Measurements from ENCODE around the gene CDK15.

DNA sequence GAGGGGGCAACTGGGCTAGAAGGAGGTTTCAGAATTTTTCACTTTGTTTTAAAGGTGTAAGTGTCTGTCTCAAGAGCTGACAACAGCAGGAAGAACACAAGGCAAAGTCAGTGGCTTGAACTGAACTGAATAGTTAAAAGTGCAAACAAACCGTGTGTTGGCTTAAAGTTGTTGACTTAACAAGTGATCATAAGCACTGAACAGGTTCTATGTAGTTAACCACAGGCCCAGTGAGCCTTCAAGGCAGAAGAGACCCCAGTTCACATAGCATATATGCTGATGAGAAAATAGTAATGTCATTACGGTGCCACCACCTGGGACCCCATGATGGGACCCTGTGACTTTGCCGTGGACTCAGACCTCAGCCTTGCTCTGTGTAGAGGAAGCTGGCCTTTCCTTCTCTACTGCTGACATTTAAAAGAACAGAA, 69.9 kb upstream of the BZW1 start:
- RRBS: no CpG with 5 or more reads among the region's 3 CpGs

- RRBS: no CpG with 5 or more reads among the region's 10 CpGs
Observed at GRCh38 chr2:200787423-200787859, 24.3 kb upstream of the BZW1 start.

GRCh38 chr2:200862414-200863068, 1.9 kb downstream of the CLK1 start:
- RRBS: no CpG with 5 or more reads among the region's 18 CpGs

GRCh38 chr2:201127487-201128056, 11.6 kb downstream of the CFLAR start:
- RRBS: no CpG with 5 or more reads among the region's 5 CpGs

DNA sequence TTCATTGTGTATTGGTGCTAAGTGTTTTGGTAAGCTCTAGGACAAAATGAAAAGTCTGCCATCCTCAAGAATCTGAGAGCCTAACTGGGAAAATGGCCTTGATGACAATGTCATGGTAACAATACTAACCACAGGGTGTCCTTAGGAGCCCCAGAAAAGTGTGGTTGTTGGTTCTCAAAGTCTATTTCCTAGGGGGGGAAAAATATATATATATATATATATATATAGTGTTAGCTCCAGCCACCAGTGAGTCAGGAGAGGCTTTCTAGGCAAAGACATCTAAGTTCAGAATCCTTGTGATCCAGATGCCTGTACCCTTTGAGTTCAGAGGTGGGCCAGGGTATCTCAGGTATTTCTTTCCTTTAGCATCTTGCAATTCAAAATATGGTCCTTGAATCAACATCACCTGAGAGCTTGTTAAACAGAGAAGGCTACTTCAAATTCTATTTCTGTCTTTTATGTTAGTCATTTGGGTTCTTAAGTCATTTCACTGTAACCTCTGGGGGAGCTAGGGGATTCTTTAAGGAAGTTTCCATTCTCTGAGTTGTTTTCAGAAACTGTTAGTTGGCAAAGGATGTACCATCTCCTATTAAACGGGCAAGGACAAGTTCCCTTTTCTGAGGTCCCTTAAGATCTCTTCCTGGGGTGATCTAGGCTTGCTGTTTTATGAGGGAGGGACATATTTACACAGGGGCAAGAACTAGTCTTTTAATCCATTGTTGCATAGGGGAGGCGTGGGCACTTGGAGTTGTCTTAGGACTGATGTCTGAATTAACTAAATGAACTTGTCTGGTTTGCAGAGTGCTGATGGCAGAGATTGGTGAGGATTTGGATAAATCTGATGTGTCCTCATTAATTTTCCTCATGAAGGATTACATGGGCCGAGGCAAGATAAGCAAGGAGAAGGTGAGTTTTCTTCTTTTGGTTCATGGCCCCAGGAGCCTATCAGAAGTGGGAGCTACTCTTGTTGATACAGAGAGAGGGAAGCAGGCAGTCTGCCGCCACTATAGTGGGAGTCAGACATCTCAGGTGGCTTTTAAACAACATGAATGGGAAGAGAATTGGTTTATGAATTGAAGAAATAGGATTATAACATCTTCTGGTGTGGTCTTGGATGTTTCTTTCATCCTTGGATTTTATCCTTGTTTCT, 16.6 kb downstream of the CFLAR start:
- RRBS: no CpG with 5 or more reads among the region's 4 CpGs

- RRBS: no CpG with 5 or more reads among the region's 6 CpGs
Observed at GRCh38 chr2:201168200-201169017, 14.5 kb upstream of the CASP10 start.

DNA sequence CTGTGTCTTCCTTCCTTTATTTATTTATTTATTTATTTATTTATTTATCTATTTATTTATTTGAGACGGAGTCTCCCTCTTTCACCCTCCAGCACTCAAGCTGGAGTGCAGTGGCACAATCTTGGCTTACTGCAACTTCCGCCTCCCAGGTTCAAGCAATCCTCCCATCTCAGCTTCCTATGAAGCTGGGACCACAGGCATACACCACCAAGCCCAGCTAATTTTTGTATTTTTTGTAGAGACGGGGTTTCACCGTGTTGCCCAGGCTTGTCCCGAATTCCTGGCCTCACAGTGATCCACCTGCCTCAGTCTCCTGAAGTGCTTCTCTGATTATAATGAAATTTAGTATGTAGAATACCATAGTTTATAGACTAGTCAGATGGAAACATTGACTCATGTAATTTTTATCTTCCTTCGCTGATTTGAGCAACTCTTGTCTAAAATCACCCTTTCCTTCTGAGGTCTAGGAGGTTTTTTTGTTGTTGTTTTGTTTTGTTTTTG, 951 bp downstream of the CASP10 start:
- RRBS: no CpG with 5 or more reads among the region's 6 CpGs

DNA sequence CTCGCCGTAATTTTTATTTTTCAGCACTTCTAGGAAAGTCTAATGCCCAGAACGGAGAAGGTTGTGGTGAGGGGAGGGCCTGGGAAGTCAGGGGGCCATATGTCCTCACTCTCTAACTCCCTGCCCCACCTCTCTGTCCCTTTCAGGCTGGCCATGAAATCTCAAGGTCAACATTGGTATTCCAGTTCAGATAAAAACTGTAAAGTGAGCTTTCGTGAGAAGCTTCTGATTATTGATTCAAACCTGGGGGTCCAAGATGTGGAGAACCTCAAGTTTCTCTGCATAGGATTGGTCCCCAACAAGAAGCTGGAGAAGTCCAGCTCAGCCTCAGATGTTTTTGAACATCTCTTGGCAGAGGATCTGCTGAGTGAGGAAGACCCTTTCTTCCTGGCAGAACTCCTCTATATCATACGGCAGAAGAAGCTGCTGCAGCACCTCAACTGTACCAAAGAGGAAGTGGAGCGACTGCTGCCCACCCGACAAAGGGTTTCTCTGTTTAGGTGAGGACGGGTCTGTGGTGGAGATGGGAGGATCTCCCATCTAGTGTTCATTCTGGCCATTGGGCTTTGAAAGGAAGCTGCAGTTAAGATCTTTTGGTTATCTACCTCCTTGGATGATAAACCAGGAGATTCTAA, 2.8 kb downstream of the CASP10 start:
- RRBS: no CpG with 5 or more reads among the region's 8 CpGs

DNA sequence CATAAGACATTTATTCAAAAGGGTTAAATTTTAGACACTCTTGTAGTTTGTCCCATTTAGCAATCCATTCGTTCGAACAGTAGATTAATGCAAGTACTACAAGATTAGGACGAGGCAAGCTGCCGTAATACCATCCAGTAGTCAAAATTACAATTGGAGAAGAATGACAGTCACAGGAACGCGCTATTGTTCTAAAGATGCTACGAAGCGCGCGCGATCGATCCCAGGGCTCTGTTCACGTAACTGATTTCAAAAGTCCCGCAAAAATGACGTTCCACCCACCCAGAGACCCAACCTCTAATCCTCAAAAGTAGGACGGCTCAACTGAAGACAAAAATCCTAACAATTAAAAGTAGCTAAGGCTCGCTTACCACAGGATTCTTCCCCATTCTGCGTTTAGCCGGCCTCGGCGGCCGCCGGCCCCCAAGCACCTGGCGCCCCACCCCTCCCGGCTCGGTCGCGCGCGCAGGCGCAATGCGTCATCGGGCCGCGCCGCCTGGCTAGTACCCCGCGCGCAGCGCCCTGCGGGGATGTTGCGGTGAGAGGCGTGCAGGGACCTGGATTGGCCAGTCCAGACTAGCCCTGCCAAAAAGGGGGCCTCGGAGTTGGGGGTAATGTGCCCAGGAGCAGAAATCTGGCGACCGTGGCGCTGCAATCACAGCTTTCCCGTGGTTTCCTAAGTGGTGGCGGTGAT, 918 bp downstream of the TMEM237 start:
- RRBS: no CpG with 5 or more reads among the region's 49 CpGs

GRCh38 chr2:201806334-201806991, at the start of gene CDK15:
CDK15 (plus strand) TSS chr2:201806537.
- RRBS: no CpG with 5 or more reads among the region's 9 CpGs

DNA sequence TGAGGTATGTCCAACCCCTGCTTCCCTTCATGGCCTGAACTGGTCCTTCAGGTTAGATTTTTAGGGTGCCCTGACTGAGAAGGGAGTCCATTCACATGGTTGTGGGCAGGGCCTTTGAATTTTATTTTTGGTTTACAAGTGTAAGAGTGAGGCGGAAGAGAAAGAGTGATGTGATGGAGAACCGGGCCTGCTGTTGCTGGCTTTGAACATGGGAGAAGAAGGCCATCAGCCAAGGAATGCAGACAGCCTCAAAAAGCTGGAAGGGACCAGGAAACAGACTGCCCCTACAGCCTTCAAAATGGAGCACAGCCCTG, 105.0 kb downstream of the CDK15 start:
- RRBS: no CpG with 5 or more reads among the region's 2 CpGs

GRCh38 chr2:201966814-201967405, 66.7 kb upstream of the FZD7 start:
- RRBS: no CpG with 5 or more reads among the region's 16 CpGs

- RRBS: 81% methylated on average over 6 of the region's 24 CpGs
Observed at GRCh38 chr2:202036541-202037682, 3.3 kb downstream of the FZD7 start.

GRCh38 chr2:202187600-202188024, 50.8 kb downstream of the SUMO1 start:
- RRBS: no CpG with 5 or more reads among the region's 1 CpG

DNA sequence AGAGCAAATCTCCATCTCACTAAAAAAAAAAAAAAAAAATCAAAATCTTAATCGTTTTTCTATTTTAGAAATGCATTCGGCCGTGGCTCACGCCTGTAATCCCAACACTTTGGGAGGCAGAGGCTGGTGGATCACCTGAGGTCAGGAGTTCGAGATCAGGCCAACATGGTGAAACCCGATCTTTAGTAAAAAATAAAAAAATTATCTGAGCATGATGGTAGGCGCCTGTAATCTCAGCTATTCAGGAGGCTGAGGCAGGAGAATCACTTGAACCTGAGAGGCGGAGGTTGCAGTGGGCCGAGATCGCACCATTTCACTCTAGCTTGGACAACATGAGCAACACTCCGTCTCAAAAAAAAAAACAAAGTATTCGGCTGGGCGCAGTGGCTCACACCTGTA, 22.9 kb downstream of the NOP58 start:
- RRBS: no CpG with 5 or more reads among the region's 13 CpGs

- RRBS: no CpG with 5 or more reads among the region's 2 CpGs
Observed at GRCh38 chr2:202386038-202386422, 9.9 kb downstream of the BMPR2 start.

DNA sequence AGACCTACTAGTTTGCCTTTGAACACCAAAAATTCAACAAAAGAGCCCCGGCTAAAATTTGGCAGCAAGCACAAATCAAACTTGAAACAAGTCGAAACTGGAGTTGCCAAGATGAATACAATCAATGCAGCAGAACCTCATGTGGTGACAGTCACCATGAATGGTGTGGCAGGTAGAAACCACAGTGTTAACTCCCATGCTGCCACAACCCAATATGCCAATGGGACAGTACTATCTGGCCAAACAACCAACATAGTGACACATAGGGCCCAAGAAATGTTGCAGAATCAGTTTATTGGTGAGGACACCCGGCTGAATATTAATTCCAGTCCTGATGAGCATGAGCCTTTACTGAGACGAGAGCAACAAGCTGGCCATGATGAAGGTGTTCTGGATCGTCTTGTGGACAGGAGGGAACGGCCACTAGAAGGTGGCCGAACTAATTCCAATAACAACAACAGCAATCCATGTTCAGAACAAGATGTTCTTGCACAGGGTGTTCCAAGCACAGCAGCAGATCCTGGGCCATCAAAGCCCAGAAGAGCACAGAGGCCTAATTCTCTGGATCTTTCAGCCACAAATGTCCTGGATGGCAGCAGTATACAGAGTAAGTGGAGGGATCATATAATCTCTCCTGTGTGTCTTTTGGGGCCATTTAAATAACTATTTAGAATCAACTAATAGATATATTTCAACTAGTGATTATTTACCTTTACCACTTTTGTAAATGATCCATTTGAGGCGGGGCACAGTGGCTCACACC, 78.7 kb upstream of the FAM117B start:
- RRBS: no CpG with 5 or more reads among the region's 8 CpGs

- RRBS: no CpG with 5 or more reads among the region's 3 CpGs
Observed at GRCh38 chr2:202726130-202726416, 91.3 kb downstream of the FAM117B start.

- RRBS: no CpG with 5 or more reads among the region's 17 CpGs
Observed at GRCh38 chr2:203190431-203190949, 48.3 kb upstream of the CYP20A1 start.

DNA sequence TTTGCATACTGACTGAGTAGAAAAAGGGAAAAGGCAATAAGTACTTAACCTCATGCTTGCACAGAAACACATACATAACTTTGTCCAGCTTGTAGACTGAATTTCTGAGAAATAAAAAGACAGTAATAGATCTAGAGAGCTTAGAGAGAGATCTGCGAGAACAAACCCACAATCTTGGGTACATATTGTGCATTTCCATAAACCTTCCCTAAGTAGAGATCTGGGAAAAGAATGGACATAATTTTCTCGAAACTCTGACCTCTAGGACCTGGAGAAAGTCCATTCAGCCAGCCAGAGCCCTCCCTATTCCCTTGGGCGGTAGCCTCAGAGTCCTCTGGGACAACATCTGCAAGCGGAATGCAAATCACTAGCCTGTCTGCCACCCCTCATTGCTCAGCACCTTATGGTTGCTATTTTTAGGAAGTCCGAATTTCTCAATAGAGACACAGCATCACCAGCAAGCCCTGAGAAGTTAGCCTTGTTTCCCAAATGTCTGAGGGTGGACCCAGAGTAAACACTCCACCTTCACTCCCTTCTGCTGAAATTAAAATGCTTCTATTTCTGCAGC, 17.7 kb upstream of the CD28 start:
- RRBS: no CpG with 5 or more reads among the region's 5 CpGs